ENCODE measurements around the gene KRT3.

DNA sequence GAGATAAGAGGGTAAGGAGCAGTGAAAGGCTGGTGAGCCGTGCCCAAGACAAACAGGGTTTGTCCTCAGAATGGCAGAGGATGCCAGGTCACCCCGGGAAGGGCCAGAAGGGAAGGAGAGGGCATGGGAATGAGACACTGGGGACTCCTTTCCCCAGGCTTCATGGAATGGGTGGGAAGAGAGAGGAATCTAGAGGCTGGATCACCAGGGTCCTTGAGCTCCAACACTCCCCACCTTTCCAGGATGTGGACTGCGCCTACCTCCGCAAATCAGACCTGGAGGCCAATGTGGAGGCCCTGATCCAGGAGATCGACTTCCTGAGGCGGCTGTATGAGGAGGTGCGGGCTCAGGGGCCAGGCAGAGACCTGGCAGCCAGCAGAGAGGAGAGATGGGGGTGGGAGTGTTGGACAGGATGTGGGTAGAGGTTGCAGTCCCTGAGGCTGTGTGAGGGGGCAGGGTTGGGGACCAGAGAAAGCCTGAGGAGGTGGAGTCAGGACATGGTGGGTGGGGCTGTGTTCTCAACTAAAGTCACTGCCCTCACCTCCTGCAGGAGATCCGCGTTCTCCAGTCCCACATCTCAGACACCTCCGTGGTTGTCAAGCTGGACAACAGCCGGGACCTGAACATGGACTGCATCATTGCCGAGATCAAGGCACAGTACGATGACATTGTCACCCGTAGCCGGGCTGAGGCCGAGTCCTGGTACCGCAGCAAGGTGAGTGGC is 13.5 kb upstream of the KRT81 start:
- PRO-cap: no peak
- RAMPAGE, long total RNA, 4 experiments: no peak in any of the 4 experiments

GRCh38 chr12:52323678-52324018 is 2.5 kb upstream of the KRT83 start:
- PRO-cap: unidirectional peak, minus-strand start at chr12:52323840
- RAMPAGE, long total RNA, 4 experiments: no peak in any of the 4 experiments

- PRO-cap: no peak
- RAMPAGE, long total RNA, 4 experiments: no peak in any of the 4 experiments
These were observed 13.2 kb downstream of the KRT5 start for GRCh38 chr12:52506854-52507511.

DNA sequence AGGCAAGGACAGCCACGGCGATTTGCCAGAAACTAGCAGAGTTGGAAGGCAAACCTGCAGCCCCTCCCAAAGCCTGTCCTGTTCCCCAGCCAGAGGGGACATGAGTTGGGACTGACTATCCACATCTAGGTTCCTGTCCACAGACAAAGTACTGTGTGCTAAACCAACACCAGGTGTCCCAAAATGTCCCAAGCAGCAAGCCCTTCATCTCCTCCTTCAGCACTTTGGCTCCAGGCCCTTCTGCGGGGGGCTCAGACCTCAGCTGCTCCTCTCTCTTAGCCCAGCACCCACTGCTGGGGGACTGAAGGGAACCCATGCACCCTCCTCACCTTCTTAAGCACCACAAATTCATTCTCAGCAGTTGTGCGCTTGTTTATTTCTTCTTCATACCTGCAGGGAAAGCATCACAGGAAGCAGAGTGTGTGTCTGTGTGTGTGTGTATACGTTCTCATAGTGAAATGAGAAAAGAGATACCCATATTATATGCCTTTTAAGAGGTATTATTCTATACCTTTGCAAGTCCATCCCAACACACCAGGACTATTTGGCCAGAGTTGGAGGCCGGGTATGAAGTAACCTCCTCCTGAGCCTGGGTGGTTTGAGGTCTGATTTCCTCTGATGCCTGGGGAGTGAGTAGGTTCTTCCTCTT is 3.3 kb downstream of the KRT73 start:
- PRO-cap: no peak
- RAMPAGE, long total RNA, 4 experiments: no peak in any of the 4 experiments

GRCh38 chr12:52690811-52691683 is 10.8 kb upstream of the KRT1 start:
- PRO-cap: no peak
- RAMPAGE, long total RNA, 4 experiments: no peak in any of the 4 experiments

GRCh38 chr12:52795976-52796342 is at the start of gene KRT3:
Gene KRT3, minus strand, starts transcription at chr12:52796117.
- PRO-cap: no peak
- RAMPAGE, long total RNA, 4 experiments: no peak in any of the 4 experiments

GRCh38 chr12:52906294-52906981 is 1.6 kb upstream of the KRT8 start:
- PRO-cap: no peak
- RAMPAGE, long total RNA, 4 experiments: no peak in any of the 4 experiments

DNA sequence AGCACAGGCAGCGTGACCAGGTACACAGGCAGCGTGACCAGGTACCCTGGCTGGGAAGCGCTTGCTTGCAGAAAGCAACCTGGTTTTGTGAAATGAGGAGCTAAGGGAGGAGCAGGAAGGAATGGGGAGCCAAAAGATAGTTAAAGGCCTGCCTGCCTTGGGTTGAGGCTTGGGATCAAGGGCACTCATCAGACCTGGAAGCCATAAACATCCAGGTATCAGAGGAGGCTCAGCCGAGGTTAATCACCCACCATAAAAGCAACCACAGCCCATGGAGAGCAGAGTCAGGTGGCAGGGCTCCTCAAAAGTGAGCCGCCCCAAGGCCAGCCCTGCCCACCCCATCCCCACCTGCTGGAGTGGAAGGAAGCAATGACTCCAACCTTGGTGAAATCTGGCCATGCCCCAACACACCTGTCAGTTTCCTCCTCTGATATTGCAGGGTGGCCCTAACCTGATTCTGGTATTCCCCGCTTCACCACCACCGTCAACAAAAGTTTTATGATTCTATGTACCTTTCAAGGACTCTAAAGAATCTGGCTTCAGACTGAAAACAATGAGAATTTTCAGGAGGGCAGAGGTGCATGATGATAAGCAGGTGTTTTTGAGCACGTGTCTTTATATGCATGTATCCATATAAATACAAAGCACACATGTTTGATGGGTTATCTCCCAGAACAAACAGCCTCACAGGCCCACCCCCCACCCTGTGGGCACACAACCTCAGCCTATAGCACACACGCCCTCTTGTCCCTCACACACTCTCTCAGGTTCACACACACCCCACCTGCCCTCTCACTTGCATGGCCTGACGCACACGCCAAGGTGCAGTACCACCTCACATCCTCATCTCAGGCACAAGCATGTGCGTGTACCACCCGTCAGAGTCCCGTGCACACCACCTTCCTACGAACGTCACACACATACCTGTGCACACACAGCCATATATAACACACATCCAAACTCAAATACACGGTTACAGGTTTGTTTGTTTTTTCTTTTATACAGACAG is 8.3 kb upstream of the KRT8 start:
- PRO-cap: unidirectional peak, minus-strand start at position 59 of the sequence; bidirectional peak, plus-strand start at position 378 of the sequence, minus-strand start at position 309 of the sequence; unidirectional peak, plus-strand start at position 754 of the sequence
- RAMPAGE, long total RNA, 4 experiments: no peak in any of the 4 experiments

- PRO-cap: no peak
- RAMPAGE, long total RNA, 4 experiments: start-site peak on the plus strand in 3 of 4 experiments, at chr12:52950750-52950888 at its widest, 91 to 217 reads per replicate
These were observed 1.6 kb downstream of the KRT18 start for GRCh38 chr12:52950566-52950948.

DNA sequence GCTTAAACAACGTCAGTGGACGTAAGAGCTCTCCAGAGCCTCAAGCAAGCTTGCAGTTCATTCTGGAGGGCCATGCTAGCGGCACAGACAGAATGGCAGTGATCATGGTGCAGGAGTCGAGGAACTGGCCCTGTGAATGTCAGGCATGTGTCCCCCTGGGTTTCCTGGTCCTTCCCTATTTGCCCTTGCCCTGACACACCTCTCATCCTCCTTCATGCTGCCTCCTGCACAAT is 25.2 kb upstream of the EIF4B start:
- PRO-cap: no peak
- RAMPAGE, long total RNA, 4 experiments: no peak in any of the 4 experiments

DNA sequence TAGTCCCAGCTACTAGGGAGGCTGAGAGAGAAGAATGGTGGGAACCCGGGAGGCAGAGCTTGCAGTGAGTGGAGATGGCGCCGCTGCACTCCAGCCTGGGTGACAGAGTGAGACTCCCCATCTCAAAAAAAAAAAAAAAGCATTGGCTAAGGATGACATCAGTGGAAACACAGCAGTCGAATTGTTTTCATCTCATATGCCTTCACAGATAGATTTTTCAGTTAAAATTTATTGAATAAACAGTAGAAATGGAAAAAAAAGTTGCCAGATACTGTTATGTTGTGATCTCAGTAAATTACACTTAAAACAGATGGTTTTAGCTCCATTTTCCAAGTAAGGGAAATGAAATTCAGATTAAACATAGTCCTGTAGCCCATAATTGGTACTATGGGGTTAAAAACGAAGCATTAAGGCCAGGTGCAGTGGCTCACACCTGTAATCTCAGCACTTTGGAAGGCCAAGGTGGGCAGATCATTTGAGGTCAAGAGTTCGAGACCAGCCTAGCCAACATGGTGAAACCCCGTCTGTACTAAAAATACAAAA is 21.4 kb upstream of the TNS2 start:
- PRO-cap: no peak
- RAMPAGE, long total RNA, 4 experiments: no peak in any of the 4 experiments

- PRO-cap: no peak
- RAMPAGE, long total RNA, 4 experiments: no peak in any of the 4 experiments
These were observed 1.8 kb upstream of the TNS2 start for GRCh38 chr12:53048079-53048466.

- PRO-cap: bidirectional peak, plus-strand start at chr12:53052823, minus-strand start at chr12:53052719
- RAMPAGE, long total RNA, 4 experiments: no peak in any of the 4 experiments
These were observed 2.6 kb downstream of the TNS2 start for GRCh38 chr12:53052265-53053036.

GRCh38 chr12:53056769-53057196 is 6.9 kb downstream of the TNS2 start:
- PRO-cap: no peak
- RAMPAGE, long total RNA, 4 experiments: start-site peak on the plus strand in 1 of 4 experiments, at chr12:53056941-53056950 at its widest, 5 reads per replicate

- PRO-cap: no peak
- RAMPAGE, long total RNA, 4 experiments: no peak in any of the 4 experiments
These were observed 14.2 kb downstream of the SPRYD3 start for GRCh38 chr12:53064760-53065611.

DNA sequence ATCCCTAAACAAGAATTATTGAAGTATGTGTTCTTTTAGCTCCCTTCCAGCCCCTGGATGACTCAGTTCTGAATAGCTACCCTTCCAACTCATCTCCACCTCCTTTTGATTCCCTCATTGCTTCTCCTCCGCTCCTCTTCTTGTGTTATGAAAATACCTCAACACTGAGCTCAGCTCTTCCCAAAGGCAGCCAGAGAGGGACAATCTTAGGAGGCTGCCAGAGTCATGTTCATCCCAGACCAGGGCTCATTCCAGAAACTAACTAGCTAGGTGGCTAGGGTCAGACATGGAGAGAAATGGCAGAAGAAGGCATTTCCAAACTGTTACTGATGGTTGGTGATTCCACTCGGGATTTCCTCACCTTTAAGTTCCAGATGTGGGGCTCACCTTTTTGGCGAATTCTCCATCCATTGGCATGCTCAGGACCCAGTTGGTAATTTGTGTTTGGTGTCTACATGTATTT is 1.6 kb upstream of the SPRYD3 start:
- PRO-cap: no peak
- RAMPAGE, long total RNA, 4 experiments: no peak in any of the 4 experiments

- PRO-cap: no peak
- RAMPAGE, long total RNA, 4 experiments: start-site peak on the minus strand in 1 of 4 experiments, at chr12:53173326-53173494 at its widest, 28 reads per replicate
These were observed 7.4 kb upstream of the ZNF740 start for GRCh38 chr12:53173148-53173519.

DNA sequence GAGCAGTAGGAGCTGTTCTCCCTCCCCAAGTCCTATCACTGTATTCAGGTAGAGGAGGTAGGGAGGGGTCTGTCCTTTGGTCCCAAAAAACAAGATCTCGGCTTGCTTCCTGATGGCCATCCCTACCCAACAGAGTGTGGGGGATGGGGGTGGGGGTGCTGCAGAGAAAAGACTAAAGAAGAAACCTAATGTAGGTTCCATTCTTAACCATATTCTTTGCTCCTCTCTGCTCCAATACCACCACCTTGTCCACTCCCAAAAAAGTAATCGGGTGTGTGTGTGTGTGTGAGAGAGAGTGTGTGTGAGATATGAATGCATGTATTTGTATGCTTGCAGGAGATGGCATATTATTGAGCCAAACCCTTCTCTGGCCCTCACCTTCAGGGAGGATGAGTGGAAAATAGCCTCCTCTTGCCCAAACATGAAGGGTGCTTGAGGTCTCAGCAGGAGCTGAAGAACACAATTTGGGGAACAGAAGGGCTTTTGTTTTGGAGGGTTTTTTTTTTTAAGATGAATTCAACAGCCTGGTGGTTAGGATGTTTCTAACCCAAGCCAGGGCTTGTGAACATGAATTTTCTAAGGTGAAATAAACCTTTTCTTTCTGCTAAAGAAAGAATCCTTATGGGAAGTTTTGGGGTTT is 8.0 kb upstream of the CSAD start:
- PRO-cap: no peak
- RAMPAGE, long total RNA, 4 experiments: no peak in any of the 4 experiments

DNA sequence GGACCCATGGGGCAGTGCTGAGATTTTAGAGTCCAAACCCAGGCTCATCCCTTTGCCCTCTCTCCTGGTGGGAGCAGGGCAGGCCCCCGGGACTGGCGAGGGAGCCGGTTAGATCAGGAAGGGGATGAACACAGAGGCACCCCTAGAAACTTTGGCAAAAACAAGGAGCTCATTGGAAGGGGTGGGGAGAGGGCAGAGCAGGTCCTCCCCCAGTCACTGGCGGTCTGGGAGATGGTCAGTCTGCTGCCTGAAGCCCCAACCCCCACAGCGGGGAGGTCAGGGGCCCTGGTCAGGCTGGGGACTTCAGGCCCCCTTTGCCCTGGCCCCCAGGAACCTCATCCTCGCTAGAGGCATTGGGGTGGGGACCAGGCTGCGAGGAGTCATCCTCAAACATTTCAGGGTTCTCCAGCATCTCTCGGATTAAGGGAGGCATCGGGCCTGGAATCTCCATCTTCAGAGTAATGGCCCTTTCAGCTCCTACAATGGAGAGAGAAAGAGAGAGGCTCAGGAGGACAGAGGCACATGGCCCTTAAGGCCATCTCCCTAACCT is 4.4 kb upstream of the ITGB7 start:
- PRO-cap: no peak
- RAMPAGE, long total RNA, 4 experiments: start-site peak on the minus strand in 2 of 4 experiments, centred at positions 138 to 302 of the sequence, 5 to 8 reads per replicate

GRCh38 chr12:53223983-53224311 is 8.1 kb downstream of the RARG start:
- PRO-cap: no peak
- RAMPAGE, long total RNA, 4 experiments: no peak in any of the 4 experiments